Colic lymph node (tissue), 1 donor: ENCODE measurements around the genes RABIF and ADIPOR1.

- PRO-cap = no peak
Observed at GRCh38 chr1:202540530-202541247, 169.6 kb downstream of the SYT2 start.

GRCh38 chr1:202581072-202581960, 128.9 kb downstream of the SYT2 start:
- PRO-cap = no peak

DNA sequence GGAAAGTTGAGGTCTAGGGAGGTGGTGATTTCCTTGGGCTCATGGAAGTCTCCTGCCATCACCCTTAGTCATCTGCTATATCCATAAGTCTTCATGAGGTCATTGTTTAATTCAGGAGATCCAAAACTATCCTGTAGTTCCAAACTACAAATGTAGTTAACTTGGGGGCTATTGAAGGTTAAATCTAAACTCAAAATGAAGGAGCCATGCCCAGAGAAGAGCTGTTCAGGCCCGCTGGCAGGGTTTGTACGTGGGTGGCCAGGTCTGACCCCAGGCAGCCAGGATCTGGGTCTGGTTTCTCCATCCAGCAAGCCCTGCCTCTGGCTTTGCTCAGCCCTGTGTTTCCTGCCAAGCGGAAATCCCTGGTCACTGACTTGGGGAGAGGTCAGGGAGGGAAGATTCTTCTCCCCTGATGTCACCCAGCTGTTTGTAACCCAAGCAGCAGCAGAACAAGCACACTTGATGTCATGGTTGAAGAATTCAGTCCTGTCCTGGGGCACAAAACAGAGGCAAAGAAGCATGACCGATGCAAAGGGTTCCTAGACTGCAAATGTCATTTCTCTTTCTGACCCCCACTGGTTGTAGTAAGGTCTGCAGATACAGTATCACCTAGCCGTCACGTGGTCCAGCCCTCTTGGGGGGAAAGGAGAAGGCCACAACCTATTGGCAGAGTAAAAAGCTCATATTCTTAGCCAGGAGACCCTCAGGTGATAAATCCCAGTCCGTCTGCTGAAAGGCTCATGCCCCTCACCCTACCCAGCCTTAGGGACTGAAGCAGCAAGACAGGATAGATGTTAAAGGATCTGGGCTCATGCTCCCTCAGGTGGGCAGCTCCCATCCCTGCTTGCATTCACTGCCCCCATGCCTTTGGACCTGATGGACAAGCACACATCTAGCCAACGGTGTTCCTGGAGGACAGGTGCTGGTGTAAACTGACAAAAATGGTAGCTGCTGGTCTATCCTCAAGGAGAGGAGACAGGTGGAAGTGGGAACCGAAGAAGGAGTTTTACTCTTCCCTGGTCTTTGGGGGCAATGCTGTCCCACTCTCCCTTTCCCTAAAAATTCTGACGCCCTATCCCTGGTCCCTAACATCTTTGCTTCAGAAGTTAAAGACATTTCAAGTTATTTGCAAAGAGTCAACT, 120.9 kb downstream of the SYT2 start:
- PRO-cap = bidirectional peak, plus-strand start at position 520 of the sequence, minus-strand start at position 322 of the sequence

DNA sequence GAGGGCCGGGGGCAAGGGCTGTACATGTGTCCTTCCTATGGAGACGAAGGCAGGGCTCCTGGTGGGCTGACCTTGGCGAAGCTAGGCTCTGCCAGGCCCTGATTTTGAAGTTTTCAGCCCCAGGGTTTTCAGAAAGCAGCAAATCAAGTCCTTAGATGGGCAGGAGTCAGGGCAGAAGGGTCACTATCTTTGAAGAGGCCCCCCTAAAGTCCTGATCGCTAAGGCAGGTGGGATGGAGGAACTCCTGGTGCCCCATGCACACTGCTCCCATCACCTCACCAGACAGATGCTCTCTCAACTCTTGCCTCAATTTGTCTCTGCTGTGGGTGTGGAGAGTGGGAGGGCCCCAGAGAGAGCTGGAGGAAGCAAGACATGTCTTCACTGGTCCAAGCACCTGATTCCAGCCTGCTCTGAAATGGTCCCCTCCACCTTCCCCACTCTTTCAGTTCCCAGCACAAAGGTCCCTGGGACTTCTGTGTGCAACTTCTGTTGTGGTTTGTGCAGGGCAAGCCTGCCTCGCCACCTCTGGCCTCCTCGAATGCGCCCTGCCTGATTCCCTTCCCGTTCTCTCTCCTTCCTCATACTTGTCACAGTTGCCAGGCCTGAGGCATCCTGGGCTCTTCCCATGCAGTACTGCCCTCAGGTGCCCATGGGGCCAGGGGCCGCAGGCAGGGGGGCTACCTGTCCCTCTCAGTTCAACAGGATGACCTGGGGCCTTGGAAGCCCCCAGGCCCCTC, 119.4 kb downstream of the SYT2 start:
- PRO-cap = no peak

- PRO-cap = bidirectional peak, plus-strand start at chr1:202888893, minus-strand start at chr1:202888768
Observed at GRCh38 chr1:202888267-202888966, 532 bp downstream of the RABIF start.

DNA sequence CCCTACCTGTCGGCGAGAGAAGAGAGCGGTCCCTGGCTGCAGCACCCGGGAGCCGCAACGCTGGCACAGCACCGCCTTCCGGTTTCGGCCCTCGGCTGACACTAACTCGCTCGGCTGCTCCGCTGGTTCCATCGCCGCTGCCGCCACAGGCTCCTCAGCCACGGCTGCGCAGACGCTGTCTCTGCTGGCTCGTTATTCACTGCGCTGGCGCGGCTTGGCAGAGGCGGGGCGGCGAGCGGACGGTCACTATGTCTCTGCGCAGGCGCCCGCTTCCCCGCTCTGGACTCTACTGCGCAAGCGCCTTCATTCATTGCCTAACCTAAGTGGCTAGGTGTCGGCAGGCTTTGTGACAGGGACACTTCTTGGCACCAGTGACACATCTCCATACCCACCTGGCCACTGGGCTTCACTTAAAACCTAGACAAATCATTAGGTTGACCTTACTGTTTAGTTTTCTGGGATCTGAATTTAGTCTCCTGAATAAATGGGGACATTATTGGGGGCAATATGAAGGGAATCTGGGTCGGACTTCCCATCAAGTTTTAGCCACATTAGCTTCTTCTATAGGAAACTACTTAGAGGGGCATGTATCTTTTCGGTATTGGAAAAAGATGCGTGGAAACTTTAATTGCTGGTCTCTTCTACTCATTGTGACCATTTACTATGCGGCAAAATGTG, at the start of gene RABIF:
Gene RABIF (minus strand): TSS at position 183 of the 678 bp plus-strand sequence.
- PRO-cap = bidirectional peak, plus-strand start at position 220 of the sequence, minus-strand start at position 166 of the sequence

DNA sequence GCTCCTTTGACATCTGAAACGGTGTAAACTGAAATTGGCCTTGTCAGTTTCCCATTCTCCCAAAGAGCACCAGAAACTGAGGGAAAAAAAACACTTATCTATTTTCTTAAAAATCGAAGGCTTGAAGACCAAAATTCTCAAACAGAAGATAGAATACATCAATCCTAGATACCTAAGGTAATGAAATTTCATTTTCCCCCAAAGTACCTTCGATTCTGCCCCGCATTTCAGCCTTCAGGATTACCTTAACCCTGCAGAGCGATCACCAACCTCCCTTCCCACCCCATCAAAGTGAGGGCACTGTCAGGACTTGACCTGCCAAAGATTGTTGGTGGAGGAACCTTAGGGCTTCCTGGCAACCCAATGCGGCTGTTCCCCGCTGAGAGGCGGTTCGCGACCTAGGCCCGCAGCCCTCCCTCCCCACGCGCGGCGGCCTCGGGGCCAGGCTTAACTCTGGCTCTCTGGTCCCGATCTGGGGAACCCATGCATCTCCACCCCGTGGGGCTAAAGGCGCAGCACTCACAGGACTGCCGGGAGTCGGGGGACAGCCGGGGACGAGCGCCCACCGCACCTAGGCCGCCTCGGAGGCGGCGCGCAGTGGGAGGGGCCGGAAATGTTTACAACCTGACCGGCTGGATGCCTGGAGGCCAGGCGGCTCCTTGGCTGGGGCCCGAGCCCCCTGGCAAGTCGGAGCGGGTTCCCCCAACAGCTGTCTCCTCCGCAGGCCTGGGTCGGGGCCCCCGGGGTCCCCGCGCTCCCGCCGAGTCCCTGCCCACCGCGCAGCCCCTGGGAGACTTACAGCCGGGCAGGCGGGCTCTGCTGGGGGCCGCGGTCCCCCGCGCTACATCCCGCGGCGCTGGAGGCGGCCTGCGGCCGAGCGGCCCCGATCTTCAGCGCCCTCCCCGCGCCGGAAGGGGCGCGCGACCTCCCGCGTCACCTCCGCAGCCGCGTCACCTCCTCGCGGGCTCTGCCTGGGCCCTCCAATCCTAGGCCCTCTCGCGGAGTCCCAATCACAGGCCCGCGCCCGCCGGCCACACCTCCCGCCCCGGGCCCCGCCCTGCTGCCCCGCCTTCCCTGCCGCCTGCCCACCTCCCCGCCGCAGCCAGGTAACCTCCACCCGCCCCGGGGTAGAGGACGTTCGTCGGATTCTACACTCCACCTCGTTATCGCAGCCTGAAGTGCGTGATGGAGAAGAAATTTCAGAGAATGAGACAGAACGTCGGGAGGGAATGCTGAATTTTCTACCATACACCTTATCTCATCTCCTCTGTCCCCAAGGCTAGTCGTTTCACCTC, at the start of gene ADIPOR1:
Gene ADIPOR1 (minus strand): TSS at position 927 of the 1,295 bp plus-strand sequence.
- PRO-cap = unidirectional peak, minus-strand start at position 594 of the sequence; bidirectional peak, plus-strand start at position 1,109 of the sequence, minus-strand start at position 906 of the sequence

DNA sequence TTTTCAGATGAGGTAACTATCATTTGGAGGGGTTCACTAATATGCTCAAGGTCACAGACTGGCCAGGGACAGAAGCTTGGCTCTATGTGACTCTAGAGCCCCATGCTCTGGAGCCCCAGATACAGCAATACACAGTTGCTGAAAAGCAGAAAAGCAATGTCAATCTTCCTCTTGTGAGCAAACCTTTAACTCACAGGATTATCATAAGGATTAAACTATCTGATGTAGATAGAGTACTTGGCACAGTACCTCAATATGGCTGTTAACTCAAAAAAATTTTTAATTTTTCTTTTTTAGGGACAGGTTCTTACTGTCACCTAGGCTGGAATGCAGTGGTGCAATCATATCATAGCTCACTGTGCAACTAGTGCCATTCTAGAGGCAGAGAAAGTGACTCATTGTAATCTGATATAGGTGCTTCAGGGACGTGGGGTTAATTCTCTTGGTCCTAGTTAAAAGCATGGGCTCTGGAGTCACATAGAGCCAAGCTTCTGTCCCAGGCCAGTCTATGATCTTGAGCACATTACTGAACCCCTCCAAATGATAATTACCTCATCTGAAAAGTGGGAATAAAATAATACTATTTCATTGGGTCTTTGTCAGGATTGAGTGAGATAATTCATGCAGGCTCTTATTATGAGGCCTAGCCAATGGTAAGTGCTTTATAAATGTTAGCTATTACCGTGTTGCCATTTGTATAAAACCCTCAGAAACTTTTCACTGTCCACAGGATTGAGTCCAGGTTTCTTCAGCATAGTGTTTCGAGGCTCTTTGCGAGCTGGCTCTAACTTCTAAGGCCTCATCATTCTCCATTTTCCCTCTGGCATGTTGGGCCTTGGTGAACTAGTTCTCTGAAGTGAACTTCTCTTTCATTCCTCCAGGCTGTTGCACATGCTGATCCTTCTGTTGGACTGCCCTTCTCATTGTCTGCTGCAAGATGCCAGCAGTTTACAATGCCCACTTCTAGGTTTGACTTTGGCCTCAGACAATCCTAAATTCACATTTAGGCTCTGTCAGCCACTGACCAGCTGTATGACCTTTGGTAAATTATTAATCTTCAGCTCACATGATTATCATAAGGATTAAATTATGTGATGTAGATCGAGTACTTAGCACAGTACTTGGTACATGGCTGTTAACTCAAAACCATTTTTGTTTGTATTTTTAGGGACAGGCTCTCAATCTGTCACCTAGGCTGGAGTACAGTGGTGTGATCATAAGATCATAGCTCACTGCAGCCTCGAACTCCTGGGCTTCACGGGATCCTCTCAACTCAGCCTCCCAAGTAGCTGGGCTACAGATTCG, 1.4 kb upstream of the ADIPOR1 start:
- PRO-cap = no peak

GRCh38 chr1:203176008-203176226, 291 bp upstream of the MYBPH start:
- PRO-cap = no peak

DNA sequence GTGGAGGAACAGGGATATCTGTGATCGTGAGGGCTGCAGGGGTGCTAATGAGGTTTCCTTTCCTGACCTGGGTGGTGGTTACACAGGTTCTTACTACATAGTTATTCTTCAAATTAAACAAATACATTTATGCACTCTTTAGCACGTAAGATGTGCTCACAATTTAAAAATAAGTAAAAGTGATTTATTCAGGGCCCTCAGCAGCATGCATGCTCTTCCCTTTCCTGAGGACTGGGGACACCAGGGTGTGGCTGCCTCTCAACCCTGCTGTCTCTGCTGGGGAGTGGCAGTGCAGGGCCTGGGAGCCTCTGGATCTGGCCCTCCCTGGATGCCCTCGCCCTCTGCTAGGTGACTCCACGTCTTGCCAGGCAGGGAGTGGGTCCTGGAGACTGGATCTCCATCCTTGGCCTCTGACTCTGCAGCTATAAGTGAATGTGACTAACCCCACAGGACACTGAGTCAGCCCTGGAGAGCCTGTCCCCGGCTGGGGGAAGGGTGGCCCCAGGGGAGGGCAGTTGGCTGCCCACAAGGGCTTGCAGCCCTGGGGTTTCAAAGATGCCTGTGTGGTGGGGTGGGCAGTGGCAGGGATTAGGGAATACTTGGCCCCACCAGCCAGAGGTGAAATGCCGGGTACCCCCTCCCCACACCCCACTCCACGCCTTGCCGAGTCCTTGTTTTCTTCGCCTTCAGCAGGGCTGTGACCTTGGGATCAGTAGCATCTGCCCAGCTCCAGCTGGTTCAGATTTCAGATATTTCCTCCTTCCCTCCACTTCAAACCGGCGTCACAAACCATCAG, 1.8 kb upstream of the MYBPH start:
- PRO-cap = no peak

GRCh38 chr1:203273909-203274364, 31.4 kb upstream of the BTG2 start:
- PRO-cap = no peak

- PRO-cap = no peak
Observed at GRCh38 chr1:203281914-203282733, 23.2 kb upstream of the BTG2 start.

GRCh38 chr1:203300035-203300469, 5.3 kb upstream of the BTG2 start:
- PRO-cap = unidirectional peak, minus-strand start at chr1:203300200

DNA sequence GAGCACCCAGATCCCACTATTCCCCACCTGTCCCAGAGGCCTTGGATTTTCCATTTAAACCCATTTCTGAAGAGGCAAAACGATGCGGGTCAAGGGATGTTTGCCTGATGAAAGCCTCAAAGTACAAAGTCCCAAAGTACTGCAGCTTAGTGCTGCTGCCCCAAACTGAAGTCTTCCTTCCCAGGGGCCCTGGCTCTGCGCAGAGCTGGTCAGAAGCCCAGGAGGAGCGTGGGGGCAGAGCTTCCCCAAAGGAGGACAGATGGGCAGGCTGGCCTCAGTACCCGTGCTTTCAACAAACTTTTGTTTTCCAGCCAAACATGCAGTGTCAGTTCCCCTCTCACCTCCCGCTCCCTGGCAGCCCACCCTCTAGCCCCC, 19.2 kb downstream of the BTG2 start:
- PRO-cap = no peak

GRCh38 chr1:203327259-203328301, 22.3 kb downstream of the BTG2 start:
- PRO-cap = bidirectional peak, plus-strand start at chr1:203327562, minus-strand start at chr1:203327400; bidirectional peak, plus-strand start at chr1:203328205, minus-strand start at chr1:203328068

DNA sequence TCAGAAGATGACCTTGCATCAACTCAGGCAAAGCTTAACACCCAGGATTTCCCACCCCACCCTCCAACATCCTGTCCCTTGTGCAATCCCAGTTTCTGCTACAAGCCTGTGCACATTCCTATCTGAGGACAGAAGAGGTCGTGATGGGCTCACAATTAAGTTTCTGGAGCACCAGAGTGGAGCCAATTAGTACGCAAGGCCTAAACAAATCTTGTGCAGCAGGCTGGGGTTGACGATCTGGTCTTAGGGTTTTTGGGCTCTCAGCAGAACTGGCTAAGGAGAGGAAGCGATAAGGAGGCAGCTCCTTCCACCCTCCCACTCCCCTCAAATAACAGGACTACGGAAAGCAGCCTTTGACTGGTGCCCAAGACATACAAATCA, 18.2 kb upstream of the FMOD start:
- PRO-cap = no peak

DNA sequence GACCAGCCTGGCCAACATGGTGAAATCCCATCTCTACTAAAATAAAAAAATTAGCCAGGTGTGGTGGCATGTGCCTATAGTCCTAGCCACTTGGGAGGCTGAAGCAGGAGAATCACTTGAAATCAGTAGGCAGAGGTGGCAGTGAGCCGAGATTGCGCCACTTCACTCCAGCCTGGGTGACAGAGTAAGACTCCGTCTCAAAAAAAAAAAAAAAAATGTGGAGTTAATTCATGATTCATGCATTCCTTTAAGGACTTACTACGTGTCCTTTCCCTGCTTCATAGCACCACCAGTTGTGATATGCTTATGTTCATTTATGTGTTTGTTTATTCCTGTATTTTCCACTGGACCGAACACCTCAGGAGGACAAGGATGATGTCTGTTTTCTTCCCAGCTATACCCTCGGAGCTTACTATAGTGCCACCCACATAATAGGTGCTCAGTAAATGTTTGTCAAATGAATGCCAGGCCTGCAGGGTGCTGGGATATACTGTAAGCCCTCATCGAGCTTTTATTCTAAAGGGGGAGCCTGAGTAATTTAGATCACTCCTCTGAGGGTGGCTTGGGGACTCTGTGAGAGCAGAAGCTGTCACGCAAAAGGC, 12.6 kb upstream of the PRELP start:
- PRO-cap = no peak

DNA sequence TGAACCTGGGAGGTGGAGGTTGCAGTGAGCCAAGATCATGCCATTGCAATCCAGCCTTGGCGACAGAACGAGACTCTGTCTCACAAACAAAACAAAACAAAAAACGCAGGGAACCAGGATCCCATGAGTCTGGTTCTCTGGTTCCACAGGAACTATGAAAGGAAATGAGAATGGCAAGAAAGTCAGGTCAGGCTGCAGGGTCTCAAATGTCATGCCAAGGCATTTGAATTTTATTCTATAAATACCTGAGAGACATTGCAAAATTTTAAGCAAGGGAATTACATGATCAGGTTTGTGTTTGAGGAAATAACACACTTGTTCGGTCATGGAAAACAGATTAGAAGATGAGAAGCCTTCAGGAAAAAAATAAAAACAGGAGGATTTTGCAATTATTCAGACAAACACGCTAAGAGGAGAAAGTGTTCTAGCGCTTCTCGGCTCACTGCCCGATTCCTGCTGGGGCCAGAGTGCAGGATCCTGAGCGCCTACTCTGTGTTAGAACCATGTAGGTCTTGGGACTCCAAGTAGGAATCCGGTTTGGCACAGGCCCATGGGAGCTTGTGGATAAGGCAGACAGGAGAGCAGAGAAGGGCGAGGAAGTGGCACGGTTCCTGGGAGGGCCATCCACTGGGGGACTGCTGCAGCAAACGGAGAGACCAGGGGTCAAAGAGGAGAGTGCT, 8.2 kb upstream of the PRELP start:
- PRO-cap = no peak

- PRO-cap = no peak
Observed at GRCh38 chr1:203476853-203477368, 1.3 kb downstream of the PRELP start.

DNA sequence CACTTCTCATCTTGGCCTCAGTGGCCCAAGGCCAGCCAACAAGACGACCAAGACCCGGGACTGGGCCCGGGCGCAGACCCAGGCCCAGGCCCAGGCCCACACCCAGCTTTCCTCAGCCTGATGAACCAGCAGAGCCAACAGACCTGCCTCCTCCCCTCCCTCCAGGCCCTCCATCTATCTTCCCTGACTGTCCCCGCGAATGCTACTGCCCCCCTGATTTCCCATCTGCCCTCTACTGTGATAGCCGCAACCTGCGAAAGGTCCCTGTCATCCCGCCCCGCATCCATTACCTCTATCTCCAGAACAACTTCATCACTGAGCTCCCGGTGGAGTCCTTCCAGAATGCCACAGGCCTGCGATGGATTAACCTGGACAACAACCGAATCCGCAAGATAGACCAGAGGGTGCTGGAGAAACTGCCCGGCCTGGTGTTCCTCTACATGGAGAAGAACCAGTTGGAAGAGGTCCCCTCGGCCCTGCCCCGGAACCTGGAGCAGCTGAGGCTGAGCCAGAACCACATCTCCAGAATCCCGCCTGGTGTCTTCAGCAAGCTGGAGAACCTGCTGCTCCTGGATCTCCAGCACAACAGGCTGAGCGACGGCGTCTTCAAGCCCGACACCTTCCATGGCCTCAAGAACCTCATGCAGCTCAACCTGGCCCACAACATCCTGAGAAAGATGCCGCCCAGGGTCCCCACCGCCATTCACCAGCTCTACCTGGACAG, 7.8 kb downstream of the PRELP start:
- PRO-cap = no peak